SK-MEL-5 (cell line): ENCODE results near the gene HDDC3.

DNA sequence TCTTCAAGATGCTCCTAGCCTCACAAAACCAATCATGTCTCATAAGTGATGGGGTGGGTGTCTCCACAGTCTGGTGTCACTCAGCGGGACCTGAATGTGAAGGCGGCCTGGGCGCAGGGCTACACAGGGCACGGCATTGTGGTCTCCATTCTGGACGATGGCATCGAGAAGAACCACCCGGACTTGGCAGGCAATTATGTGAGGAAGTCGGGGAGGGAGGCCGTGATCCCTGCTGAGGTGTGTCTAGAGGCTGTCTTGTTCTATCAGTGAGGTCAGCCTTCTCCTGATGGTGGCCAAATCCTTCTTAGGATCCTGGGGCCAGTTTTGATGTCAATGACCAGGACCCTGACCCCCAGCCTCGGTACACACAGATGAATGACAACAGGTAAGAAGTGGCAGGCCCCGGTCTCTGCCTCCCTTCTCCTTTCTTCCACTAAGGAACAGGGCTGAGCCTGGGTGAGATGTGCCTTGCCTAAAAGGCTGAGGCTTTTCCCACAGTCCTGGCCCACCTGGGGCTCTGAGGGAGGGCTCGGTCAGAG lies 7.4 kb upstream of the FES start:
RAMPAGE:
- cytosol, long total RNA: no peak
- long total RNA: no peak
- nucleus, long total RNA: no peak

DNA sequence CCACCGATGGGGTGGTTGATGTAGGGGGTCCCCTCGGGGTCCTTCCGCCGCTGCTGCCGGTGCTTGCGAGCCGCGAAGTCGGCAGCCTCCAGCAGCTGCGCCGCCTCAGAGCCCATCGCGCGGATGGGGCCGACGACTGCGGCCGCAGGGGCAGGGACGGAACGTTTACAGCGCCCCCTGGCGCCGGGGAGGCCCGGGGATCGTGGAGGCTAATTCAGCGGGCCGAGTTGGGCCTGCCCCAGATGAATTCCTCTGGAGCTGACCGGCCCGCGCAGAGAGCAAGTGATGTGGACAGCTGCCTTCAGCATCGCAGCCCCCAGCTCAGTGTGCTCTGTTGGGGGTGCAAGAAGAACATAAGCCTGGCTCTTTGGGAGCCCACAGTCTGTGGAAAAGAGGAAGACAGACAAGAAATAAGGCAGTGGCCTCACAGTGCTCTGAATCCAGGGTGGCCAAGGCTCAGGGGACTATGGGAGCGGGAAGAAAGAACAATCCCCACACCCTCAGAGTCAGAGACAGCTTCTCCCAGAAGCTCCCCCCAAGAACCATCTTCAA lies at the start of gene HDDC3:
TSS of gene HDDC3 (minus strand) at position 125 of the 552 bp plus-strand sequence.
RAMPAGE:
- cytosol, long total RNA: start-site peak on the minus strand centred at position 133 of the sequence, 24 bp wide, 83 and 119 reads in 2 replicates
- long total RNA: start-site peak on the minus strand centred at position 131 of the sequence, 35 bp wide, 161 and 17 reads in 2 replicates
- nucleus, long total RNA: start-site peak on the minus strand centred at position 125 of the sequence, 40 bp wide, 81 and 13 reads in 2 replicates

DNA sequence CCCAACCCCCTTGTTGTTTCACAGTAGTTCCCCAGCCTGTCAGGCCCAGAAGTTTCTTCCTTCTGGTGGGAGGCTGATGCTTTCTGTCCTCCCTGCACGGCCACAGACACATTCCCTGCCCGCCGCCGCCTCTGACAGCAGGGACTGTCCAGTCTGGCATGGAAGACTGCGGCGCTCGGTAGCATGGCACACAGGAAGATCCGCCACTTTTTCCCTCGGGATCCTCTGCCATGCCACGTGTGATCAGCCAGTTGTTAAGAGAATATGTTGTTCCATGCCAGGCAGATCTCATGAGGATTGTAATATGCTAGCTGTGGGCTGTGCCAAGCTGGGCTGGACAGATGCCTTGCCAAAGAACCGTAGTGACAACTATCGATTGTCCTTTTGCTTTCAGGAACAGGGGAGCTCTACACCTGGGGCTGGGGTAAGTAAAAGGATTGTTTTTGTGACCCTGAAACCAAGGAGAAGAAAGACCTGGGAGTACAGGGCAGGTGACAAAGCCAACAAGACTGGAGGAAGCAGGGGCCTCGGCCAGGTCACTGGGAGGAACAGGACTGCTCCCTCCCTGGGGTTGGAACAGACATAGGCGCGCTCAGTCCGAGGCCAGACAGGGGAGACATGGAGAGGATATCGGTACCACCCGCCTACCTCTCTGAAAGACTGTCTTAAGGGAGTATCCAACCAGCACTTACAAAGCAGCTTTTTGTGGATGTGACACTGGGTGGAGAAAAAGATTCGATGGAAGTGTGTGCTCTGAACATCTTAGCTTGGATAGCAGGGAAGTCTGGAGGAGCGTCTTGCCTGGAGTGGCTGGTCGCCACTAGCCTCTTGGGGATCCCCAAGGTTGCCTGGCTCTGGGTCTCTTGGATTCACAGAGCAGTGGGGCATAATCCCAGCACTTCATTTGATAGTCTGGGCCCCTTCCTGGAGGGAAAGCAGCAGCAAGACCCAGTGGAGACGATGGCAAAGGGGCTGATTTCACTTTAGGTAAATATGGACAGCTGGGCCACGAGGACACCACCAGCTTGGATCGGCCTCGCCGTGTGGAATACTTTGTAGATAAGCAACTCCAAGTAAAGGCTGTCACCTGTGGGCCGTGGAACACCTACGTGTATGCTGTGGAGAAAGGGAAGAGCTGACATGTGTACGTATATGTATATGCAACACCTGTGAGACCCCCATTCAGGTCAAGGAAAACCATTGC lies 6.3 kb downstream of the RCCD1 start:
RAMPAGE:
- cytosol, long total RNA: no peak
- long total RNA: no peak
- nucleus, long total RNA: no peak

RAMPAGE:
- cytosol, long total RNA: no peak
- long total RNA: no peak
- nucleus, long total RNA: no peak
Measured at GRCh38 chr15:90981294-90982323, 12.7 kb downstream of the PRC1 start.

DNA sequence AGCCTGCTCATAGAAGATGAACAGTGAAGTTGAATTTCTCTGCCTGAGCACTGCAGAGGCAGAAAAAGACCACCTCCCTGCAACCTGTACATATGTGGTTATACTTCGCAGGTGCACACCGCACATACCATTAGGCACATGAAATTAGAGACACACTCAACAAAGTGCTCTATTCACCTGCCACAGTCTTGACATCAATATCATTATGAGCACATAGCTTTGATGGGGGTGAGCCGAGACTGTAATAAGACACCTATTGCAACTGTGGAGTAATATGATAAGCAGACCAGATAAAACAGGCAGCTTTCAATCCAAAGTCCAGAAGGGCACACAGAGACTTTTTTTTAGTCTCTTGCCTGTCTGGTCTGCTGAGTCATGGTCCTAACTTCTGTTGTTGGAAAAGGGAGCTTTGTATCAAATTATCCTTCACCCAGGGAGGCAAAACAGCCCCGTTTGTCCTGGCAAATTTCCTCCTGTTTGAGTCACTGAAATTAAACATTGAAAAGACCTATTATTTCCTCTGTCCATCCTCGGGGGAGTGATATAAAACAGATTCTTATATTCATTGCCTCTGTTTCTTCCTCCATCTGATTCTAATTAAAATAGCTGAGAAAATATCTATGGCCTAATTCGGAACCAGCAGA lies 316.8 kb upstream of the SLCO3A1 start:
RAMPAGE:
- cytosol, long total RNA: no peak
- long total RNA: no peak
- nucleus, long total RNA: no peak

DNA sequence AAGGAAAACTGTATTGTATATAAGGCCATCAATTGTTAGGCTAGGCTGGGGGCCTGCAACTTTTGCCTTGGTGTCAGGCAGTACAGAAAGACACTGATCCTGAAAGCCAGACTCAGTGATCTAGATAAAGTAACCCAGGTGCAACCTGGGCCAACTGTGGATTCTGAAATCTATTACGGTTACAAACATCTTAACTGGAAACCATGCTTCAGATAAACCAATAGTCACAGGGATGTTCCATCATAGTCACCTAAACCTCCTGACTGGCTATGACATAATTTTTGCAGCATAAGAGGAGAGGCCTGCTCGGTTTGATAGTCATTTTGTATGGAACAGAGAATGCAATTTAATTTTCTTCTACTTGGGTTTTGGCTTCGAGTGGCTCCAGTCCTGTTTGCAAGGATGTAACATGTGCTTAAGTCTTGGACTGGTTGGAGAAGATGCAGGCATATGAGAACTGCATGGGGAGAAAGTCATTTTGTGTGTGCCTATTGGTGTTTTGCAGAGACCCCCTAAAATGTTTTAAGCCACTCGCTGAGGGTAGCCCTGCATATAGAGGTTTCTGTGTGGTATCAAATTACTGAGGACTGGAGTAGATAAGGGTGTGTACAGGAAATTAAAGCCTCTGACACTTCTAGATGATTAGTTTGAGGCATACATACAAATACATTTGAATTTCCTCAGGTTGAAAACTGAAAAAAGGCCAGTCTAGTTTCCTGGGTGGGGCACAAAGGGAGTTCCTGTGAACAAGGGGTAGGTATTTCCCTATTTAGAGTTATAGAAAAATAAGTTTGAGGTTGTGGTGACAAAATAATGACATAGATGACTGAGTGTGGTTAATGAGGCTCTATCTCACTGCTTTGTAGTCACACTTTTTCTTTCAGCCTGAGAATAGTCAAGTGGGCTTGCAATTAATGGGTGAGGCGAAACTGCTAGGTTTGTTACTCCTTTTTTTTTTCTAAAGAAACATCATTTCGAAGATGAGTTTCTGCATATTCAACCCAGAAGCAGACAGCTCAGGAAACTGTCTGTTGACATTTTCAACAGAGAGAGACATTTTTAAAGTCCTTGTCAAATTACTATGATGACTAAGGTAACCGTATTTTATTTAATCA lies 4.0 kb downstream of the SLCO3A1 start:
RAMPAGE:
- cytosol, long total RNA: no peak
- long total RNA: no peak
- nucleus, long total RNA: no peak

GRCh38 chr15:92062347-92063022 lies 209.0 kb downstream of the SLCO3A1 start:
RAMPAGE:
- cytosol, long total RNA: no peak
- long total RNA: no peak
- nucleus, long total RNA: no peak

RAMPAGE:
- cytosol, long total RNA: no peak
- long total RNA: no peak
- nucleus, long total RNA: no peak
Measured at GRCh38 chr15:92069594-92070345, 216.3 kb downstream of the SLCO3A1 start.

RAMPAGE:
- cytosol, long total RNA: no peak
- long total RNA: no peak
- nucleus, long total RNA: no peak
Measured at GRCh38 chr15:92167395-92167661, 226.4 kb upstream of the ST8SIA2 start.

GRCh38 chr15:92645270-92646224 lies 10.0 kb downstream of the FAM174B start:
RAMPAGE:
- cytosol, long total RNA: no peak
- long total RNA: no peak
- nucleus, long total RNA: no peak

RAMPAGE:
- cytosol, long total RNA: start-site peak on the minus strand at chr15:92678174-92678224, 105 and 96 reads in 2 replicates
- long total RNA: no peak
- nucleus, long total RNA: no peak
Measured at GRCh38 chr15:92677898-92678509, 22.4 kb upstream of the FAM174B start.

RAMPAGE:
- cytosol, long total RNA: no peak
- long total RNA: no peak
- nucleus, long total RNA: no peak
Measured at GRCh38 chr15:92820016-92821122, 79.8 kb upstream of the CHD2 start.

DNA sequence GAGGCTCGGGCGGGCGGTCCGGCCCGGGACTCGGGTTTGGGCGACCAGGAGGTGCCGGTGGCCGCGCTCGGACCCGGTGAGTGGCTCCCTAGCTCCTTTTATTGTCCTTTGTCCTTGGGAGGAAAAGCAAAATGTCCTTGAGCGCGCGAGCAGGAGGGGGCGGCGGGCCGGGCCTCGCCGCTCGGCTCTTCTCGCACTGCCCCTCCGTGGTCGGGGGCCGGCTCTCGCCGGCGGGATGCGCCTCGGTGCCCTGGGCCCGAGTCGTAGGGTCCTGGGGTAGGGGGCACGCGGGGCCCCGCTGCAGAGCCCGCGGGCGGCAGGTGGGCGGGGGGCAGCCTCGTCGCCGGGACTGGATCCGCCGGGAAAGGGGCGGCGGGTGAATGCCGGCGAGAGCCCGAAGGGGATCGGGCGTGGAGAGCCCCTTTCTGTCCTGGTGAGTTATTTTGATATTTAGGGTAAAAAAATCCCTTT lies 17.0 kb upstream of the CHD2 start:
RAMPAGE:
- cytosol, long total RNA: no peak
- long total RNA: no peak
- nucleus, long total RNA: no peak

DNA sequence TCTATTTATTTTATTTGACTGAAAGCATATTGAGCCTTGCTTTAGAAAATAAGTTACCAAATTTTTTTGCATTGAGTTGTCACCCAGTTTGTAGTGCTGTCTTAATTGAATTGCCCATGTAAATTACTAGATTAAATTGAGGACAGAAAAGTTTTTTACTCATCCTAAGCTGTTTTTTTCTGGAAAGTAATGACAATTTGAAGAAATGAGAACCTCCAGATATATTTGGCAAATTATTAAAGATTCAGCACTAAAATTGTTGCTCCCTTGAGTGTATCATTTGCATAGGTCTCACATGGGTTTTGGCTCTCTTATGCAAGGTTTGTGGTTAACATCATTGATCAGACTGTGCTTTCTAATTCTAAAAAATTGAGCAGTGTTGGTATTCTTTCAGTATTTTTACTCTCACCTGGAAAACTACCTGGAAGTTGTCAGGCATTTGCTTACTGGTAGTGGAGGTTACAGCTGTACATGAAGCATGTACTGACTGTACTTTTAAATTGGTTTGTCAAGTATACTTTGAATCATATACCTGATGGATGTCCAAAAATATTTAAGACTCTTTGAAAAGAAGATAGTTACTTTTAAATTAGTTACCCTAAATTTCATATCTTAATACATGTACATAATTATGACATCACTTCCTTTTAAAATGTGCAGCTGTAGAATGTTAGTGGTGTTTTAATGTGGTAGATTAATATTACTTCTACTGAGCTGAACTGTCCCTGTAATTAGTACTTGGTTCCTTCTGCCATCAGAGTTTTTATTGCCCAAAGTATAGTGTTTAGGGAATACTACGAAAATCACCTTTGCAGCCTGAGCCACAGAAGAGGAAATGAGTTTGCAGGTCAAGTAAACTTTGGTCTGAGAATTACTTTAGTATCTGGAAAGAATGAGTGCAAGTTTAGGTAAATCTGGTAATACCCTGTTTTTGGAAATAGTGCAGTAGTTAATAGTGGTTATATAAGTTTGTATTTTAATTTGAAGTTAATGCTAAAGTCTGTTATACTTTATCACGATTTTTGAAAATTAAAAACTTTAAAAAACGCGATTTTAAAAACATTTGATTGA lies 2.7 kb downstream of the CHD2 start:
RAMPAGE:
- cytosol, long total RNA: no peak
- long total RNA: no peak
- nucleus, long total RNA: no peak

RAMPAGE:
- cytosol, long total RNA: no peak
- long total RNA: no peak
- nucleus, long total RNA: no peak
Measured at GRCh38 chr15:93016966-93017594, 71.9 kb downstream of the RGMA start.

GRCh38 chr15:93861974-93862294 lies 369.4 kb upstream of the MCTP2 start:
RAMPAGE:
- cytosol, long total RNA: no peak
- long total RNA: no peak
- nucleus, long total RNA: no peak

RAMPAGE:
- cytosol, long total RNA: no peak
- long total RNA: no peak
- nucleus, long total RNA: no peak
Measured at GRCh38 chr15:94110737-94111122, 120.6 kb upstream of the MCTP2 start.

RAMPAGE:
- cytosol, long total RNA: no peak
- long total RNA: no peak
- nucleus, long total RNA: no peak
Measured at GRCh38 chr15:94314811-94315116, 83.4 kb downstream of the MCTP2 start.

DNA sequence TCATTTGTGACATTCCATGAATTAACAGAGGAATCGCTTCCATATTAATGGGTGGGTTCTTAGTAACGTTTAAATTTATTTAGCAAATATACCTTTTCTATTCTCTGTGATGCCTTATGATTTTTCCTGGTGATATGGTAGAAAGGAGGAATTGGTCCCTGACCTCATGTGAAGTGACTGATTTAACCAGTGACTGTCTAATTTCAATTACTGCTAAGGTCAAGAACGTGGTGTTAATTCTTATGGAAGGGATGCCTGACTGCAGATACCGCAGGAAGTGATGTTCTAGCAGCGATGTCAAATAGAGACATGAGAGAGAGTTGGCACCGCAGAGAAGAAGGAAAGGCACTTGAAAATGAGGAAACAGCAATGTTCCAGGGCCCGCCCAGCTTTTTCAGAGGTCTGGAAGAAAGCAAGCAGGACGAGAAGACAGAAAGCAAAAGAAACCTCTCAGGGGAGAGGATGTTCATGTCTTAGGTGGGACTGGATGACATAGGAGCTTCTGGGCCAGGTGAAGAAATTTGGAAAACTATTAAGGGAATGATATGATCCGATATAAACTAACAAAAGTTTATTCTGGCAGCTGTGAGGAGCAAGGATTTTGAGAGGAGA lies 146.3 kb downstream of the MCTP2 start:
RAMPAGE:
- cytosol, long total RNA: no peak
- long total RNA: no peak
- nucleus, long total RNA: no peak

DNA sequence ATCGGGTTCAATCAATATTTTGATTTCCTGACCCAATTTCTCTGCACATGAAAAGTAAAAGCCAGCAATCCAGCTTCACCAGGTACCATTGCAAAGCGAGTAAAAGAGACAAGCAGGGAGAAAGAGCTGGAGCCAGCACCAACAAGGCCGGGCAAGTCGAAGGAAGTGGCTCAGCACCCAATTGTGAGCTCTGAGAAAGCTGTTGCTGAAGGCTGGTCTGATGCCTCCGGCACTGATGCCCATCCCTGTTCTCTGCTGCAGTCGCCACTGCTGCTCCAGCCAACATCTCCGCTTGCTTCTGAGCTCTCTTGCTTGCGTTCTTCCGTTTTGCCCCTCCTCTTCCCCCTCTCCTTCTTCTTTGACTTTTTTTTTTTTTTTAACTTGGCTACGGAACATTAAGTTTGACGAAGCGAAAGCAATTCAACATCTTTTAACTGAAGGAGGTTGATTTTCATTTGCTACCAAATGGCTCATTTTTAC lies 442.9 kb downstream of the MCTP2 start:
RAMPAGE:
- cytosol, long total RNA: no peak
- long total RNA: no peak
- nucleus, long total RNA: no peak